Measurements from ENCODE around the genes SLC35G3, SLFN5, HEATR9, CCL23 and CCL18.

GRCh38 chr17:34598359-34598745 lies 19.0 kb downstream of the TMEM132E start:
- PRO-cap = no peak

GRCh38 chr17:34638219-34638613 lies 58.8 kb downstream of the TMEM132E start:
- PRO-cap = unidirectional peak, minus-strand start at chr17:34638419

GRCh38 chr17:35002708-35003331 lies 22.5 kb downstream of the LIG3 start:
- PRO-cap = no peak

GRCh38 chr17:35021470-35022173 lies 41.3 kb downstream of the LIG3 start:
- PRO-cap = no peak

DNA sequence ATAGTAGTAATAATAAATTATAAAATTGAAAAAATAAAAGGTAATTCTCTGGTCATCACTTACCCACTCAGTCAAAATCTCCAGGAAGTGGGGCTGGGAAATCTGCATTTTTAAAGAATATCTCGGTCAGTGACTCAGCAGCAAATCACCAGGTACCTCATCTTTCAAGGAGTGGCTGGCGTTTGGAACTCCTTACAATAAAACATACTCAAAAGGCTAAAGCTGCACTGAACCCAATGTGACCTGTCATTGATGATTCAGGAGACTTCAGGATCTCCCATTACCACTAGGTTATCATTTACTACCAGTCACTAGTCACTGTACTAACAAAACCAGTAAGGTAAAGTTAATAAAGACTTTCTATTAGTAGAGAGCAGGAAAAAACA lies 21.5 kb upstream of the RFFL start:
- PRO-cap = no peak

GRCh38 chr17:35130014-35131202 lies 9.0 kb downstream of the FNDC8 start:
- PRO-cap = no peak

DNA sequence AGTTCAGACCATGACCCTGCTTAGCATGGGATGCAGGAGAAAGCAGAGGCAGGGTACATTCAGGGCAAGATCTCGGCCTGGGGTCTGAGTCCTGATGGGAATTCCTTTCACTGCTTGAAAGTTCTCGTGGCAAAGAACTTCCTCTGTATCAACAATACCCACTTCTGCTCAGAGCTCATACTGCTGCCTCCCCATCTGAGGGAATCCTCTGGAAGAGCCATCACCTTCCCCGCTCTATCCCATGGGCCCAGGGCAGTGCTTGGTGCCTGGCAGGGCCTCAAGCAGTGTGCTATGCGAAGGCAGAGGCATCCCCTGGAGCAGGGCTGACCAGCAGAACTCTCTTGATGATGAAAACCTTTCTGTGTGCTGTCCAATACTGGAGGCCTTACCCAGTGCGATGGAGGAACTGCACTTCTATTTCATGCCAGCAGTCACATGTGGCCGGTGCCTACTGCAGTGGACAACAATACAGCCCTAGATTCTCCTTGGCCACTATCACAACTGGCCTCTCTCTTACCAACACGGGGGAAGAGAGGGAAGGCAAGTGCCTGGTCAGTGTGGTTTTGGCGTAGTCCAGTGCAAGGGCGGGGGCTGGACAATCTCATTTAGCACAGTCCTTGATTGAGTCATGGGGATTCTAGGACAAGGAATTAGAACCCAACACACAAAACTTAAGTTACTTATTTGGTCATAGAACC lies 10.1 kb downstream of the FNDC8 start:
- PRO-cap = no peak

- PRO-cap = no peak
Measured at GRCh38 chr17:35194258-35194560, at the start of gene SLC35G3. Gene SLC35G3, minus strand, starts transcription at chr17:35194393.

GRCh38 chr17:35242812-35243424 lies at the start of gene SLFN5:
Gene SLFN5, plus strand, starts transcription at chr17:35243072.
- PRO-cap = bidirectional peak, plus-strand start at chr17:35243069, minus-strand start at chr17:35242933

DNA sequence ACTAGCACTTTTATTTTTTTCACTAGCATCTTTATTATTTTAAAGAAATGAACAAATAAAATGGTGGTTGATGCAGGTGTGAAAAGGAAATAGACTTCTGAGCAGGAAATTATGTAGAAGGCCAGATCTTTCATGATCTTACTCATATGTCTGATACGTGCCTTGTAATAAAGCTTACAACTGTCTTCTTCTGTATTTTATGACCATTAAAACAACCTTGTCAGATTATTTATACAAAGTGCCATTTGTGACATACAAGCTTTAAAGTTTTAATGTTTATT lies 6.3 kb downstream of the SLFN12L start:
- PRO-cap = unidirectional peak, plus-strand start at position 145 of the sequence; unidirectional peak, minus-strand start at position 169 of the sequence

DNA sequence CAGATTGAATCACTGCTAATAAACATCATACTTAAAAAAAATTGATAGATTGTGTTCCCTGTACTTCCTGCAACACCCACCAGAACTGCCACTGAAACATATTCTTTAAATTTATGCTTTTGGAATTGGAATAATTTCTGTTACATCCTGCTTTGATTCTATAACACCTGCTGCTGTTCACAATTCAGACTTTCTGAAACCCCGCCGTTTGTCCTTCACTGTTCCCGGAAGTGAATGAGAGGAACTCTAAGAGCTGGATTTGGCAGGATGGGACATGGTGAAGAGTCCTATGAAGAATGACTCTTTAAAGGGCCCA lies 8.9 kb downstream of the AP2B1 start:
- PRO-cap = no peak

GRCh38 chr17:35597503-35597980 lies 10.4 kb downstream of the AP2B1 start:
- PRO-cap = no peak

DNA sequence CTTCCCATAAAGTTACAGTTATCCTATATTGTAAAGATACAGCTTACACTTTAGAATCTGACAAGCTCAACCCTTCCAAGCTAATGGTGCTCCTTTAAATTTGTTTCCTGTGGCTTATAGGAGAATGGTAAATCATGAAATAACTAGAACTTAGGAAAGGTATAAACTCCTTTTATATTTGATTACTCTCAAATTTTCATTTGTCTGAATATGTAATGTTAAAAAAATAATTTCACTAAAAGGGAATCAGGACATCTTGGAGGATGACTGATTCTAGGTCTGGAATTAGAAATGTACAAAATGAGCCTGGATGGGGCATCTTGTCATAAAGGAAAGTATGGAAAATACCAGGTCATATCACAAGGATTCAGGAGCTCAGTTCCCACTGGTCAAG lies 16.2 kb downstream of the AP2B1 start:
- PRO-cap = no peak

DNA sequence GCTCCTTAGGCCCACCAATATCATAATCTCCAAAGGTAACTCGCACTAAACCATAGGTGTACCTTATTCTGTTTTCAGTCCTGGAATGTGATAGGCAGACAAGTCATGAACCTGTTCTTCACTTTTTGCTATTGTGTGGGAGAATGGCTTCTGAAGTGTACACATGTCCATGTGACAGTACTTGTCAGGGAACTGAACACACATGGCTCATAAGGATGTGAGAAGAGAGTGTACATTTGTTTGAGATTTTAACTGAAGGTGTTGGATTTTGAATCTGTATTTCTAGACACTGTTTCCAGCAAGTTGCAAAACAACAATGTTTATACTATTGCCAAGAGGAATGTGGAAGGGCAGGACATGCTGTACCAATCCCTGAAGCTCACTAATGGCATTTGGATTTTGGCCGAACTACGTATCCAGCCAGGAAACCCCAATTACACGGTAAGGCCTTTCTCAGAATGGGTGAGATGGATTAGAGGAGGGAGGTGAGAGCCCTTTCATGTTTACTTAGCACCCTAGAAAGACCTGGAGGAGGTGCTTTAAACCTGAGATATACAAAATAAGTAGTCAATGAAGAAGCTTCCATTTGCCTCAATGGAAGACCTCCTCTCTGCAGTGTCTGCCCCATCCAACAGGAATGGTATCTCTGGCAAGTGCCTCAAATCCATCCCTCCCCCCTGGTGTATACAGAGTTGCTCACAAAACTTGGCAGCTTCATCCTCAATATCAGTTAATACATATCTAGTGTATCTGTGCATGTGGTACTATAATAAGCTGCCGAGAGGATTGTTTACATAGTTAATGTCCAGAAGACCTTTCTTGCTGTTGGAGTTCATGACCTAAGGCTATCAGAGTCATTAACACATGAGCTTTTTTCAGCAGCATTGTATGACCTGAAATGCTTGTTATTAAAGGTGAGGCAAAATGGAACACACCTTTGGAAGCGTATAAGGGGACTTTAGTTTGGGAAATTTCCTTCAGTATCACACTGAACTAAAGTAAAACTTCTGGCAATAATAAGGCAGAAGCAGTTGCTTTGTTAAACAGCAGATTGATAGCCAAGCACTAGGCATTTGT lies 14.2 kb upstream of the RASL10B start:
- PRO-cap = no peak

DNA sequence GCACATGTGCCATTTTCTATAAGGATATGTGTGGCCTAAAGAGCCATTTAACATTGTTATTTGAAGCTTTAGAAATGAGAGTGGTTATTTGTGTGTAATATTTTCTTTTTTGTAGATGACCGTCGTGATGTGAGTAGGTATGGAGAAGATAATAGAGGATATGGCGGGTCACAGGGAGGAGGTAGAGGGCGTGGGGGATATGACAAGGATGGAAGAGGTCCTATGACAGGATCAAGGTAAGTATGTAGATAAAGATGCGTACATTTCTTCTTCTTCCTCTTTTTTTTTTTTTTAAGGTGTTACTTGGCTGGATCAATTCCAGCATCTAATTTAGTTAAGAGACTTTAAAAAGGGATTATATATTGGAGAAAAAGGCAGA lies 14.7 kb downstream of the TAF15 start:
- PRO-cap = no peak

DNA sequence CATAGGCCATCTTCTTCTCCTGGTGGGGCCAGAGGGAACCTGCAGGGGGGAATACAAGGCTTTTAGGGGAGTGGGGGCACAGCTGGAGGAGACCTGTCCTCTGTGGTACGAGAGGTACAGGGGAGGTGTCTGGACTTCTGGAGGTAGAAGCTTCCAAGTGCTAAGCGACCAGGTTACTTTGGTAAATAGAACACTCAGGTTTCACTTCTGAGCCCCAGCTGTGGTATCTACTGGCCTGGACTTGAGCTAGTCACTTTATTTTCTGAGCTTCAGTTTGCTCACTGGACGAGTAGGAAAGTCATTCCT lies at the start of gene HEATR9:
HEATR9 (minus strand) TSS at position 159 of the 306 bp plus-strand sequence.
- PRO-cap = no peak

GRCh38 chr17:35890781-35891316 lies 10.7 kb upstream of the CCL5 start:
- PRO-cap = unidirectional peak, plus-strand start at chr17:35890951; unidirectional peak, plus-strand start at chr17:35891079

DNA sequence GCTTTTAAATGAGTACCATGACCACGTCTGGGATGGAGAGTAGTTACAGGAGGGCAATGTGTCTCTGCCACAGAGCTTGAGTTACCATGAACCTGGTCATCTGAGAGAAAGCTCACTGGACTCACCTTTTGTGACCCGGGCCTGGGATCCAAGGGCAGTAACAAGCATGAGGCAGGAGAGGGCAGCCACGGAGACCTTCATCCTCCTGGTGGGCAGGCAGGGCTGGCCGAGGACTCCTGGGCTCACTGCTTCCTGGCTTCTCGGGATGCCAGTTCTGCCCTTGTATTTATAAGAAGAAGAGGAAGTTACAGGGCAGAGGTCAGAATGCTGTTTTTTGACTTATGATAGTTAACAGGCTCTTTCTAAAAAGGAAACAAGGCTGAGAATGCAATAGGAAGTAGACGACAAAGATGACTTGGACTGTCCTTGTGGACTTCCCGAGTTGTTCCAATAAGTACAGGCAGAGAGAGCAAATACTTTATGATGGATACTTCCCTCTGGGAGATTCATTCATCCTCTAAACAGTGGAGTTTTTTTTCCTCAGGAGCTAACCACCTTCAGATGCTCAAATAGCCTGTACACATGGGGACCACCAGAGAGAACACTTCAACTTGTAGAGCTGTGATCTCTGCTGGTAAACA lies at the start of gene CCL23:
CCL23 (minus strand) TSS at position 276 of the 641 bp plus-strand sequence.
- PRO-cap = no peak

- PRO-cap = no peak
Measured at GRCh38 chr17:36064139-36064592, at the start of gene CCL18. Gene CCL18, plus strand, starts transcription at chr17:36064272.

DNA sequence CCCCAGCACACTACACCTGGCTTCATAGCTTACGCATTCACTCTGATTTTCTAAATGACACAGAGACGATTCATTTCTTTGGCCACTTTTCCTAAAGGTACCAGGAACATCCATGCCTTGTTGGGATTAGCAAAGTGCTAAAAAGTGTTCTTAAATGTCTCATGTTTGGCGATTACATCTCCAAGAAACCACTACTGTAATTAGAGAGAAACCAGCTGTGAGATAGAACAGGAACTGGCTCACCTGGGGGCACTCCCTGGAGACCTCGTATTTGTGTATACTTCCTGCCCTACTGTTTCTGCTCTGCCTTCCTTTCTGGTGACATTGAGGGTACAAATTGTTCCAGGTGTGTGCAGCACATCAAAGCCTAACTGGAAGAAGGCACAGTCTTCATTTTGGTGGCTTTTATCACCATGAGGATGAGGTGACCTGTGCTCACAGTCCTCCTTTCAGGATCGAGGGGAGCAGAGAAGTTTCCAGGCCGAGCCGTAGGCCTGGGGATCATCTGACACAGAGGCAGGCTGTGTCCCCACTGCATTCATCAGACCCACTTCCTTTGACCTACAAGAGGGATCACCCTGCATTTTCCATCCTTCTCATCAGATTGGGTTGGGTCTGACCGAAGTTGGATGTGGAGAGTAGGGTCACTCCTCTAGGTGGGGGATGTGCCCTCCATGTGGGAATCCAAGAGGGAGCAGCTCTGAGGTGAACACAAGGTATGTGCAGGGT lies 23.7 kb downstream of the CCL4 start:
- PRO-cap = no peak